AG04450 (cell line): Measurements from ENCODE around the gene MRPL46.

GRCh38 chr15:85036607-85037287, 55.1 kb downstream of the PDE8A start:
- CAGE, long polyA plus RNA, result no peak
- RRBS, result no CpG with 5 or more reads among the region's 7 CpGs

GRCh38 chr15:85105043-85105571, 123.5 kb downstream of the PDE8A start:
- CAGE, long polyA plus RNA, result no peak
- RRBS, result no CpG with 5 or more reads among the region's 3 CpGs

- CAGE, long polyA plus RNA, result no peak
- RRBS, result no CpG with 5 or more reads among the region's 12 CpGs
Observed at GRCh38 chr15:85337188-85337971, 43.0 kb upstream of the AKAP13 start.

GRCh38 chr15:85347667-85348007, 32.8 kb upstream of the AKAP13 start:
- CAGE, long polyA plus RNA, result no peak
- RRBS, result no CpG with 5 or more reads among the region's 1 CpG

DNA sequence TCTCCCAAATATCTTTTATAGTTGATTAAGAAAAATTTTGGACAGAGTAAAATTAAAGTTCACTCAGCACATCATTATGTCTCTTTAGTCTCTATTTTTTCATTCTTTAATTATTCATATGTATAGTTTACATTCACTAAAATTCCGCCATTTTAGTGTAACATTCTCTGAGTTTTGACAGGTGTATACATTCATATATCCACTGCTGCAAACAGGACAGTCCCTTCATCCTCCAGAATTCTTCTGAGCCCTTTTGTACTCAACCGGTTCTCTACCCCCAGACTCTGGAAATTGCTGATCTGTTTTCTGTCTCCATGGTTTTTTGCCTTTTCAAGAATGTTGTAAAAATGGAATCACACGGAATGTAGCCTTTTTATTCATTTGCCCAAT, 4.9 kb downstream of the AKAP13 start:
- CAGE, long polyA plus RNA, result no peak
- RRBS, result no CpG with 5 or more reads among the region's 3 CpGs

- CAGE, long polyA plus RNA, result no peak
- RRBS, result no CpG with 5 or more reads among the region's 3 CpGs
Observed at GRCh38 chr15:85621105-85621379, 173.7 kb downstream of the KLHL25 start.

GRCh38 chr15:85764543-85765320, 30.0 kb downstream of the KLHL25 start:
- CAGE, long polyA plus RNA, result no peak
- RRBS, result no CpG with 5 or more reads among the region's 4 CpGs

- CAGE, long polyA plus RNA, result no peak
- RRBS, result no CpG with 5 or more reads among the region's 6 CpGs
Observed at GRCh38 chr15:85836925-85837464, 42.3 kb upstream of the KLHL25 start.

DNA sequence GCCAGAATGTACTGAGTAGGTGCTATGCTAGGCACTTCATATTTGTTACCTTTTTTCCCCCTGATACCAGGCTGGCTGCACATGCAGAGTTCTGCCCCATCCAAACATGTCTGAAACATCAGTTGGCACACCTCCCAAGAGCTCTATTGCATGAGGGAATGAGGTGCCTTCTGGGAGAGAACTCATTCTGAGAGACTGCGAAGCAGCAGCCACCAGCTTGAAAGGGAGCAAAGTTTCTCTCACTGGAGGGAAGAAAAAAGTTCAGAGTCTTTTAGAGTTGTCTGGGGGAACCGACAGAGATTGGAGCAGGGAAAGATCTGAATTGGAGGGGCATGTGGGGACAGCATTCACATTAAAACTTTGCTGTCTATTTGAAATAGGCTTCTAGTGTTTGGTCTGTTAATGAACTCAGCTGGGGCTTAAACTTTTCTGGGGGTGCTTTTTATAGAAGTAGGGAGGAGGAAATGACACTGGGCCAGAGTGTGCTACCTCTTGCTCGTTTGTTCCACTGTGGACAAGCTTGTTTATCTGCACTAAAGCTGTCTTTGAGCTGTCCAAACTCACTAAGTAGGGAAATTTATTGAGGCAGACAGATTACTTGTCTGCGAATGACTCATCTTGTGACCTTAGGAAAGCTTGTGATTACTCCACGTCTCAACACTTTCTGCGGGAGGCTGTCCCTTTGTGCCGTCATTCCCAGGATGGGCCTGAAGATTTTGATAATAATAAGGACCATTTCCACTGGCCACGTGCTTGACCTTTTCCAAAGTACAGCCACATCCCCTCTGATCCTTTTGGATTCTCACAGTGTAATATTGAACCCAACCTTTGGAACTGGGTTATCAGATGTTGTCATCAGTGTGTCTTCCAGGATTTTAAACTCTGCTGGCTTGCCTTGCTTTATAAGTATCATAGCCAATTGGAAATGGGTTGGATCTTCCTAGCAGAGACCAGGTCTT, 84.4 kb downstream of the AGBL1 start:
- CAGE, long polyA plus RNA, result no peak
- RRBS, result no CpG with 5 or more reads among the region's 8 CpGs

DNA sequence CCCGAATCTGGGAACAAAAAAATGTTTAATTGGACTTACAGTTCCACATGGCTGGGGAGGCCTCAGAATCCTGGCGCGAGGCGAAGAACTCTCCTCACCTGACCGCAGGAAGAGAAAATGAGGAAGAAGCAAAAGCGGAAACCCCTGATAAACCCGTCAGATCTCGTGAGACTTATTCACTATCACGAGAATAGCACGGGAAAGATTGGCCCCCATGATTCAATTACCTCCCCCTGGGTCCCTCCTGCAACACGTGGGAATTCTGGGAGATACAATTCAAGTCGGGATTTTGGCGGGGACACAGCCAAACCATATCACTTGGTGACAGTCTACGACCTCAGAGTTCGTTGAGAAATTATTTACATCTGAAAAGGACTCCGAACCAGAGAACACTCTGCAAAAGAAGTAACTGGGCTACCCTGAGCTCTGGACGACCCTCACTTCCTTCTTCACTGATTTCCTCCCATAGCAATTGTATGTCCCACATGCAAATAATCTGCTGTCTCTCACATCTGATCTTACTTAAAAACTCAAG, 552.7 kb downstream of the NTRK3 start:
- CAGE, long polyA plus RNA, result no peak
- RRBS, result no CpG with 5 or more reads among the region's 17 CpGs

DNA sequence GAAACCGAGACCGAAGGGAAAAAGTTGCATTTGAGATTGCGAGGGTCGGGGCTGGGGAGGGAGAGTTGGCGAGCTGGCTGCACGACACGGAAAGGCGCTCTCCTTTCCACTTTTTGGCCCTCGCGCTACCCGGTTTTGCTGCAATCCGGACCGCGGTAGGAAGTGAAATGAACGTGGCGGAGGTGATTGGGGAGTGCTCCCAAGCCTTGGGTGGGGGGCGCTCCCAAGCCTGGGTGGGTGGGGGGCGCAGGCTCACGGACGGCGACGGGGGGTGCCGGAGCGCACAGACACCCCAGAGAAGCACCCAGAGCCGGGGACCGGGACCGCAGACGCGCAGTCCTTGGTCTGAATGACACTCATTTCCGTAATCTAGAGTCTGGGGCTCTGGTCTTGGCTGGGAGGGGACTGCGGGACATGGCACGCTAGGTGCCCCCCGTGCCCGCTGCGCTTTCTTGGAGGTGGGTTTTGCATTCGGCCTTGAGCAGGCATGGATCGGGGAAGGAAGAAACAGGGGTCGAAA, 582 bp upstream of the NTRK3 start:
- CAGE, long polyA plus RNA, result no peak
- RRBS, result 0% methylated on average over 2 of the region's 38 CpGs

- CAGE, long polyA plus RNA, result start-site peak on the minus strand at chr15:88467384-88467390, 498 and 381 reads in 2 replicates
- RRBS, result no CpG with 5 or more reads among the region's 36 CpGs
Observed at GRCh38 chr15:88466857-88467590, at the start of gene MRPL46. Gene MRPL46, minus strand, starts transcription at chr15:88467388.

GRCh38 chr15:88627441-88627822, 6.3 kb downstream of the AEN start:
- CAGE, long polyA plus RNA, result no peak
- RRBS, result no CpG with 5 or more reads among the region's 2 CpGs

- CAGE, long polyA plus RNA, result no peak
- RRBS, result no CpG with 5 or more reads among the region's 6 CpGs
Observed at GRCh38 chr15:88636606-88637447, 2.0 kb upstream of the ISG20 start.

DNA sequence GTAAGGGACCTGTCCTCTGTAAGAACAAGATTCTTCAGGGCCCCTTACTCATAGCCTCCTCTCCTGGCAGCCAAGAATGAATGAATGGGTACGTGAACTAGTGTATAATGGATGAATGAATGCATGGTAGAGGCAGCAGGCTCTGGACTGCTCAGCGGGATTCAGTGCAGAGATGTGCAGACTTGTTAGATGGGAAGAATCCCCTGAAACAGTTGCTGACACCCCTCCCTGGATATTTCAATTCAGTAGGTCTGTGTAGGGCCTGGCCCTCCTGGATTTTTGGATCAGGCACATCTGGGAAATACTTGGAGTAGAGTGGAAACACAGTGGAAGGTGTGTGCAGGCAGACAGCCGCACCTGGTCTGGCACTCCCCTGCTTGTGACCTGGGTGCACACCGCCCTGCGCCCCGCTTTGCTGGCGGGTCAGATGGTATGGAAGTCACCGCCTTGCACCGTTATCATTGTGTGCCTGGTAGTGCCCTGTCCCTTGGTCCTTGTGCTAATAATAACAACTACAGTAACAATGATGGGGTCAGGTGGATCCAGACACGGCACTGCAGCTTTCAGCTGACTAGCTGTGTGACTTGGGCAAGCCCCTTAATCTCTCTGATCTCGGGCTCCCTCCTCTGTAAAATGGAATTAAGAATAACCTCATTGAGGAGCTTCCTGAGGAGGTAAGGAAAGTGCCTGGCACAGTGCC, 9.4 kb downstream of the ISG20 start:
- CAGE, long polyA plus RNA, result no peak
- RRBS, result no CpG with 5 or more reads among the region's 11 CpGs

DNA sequence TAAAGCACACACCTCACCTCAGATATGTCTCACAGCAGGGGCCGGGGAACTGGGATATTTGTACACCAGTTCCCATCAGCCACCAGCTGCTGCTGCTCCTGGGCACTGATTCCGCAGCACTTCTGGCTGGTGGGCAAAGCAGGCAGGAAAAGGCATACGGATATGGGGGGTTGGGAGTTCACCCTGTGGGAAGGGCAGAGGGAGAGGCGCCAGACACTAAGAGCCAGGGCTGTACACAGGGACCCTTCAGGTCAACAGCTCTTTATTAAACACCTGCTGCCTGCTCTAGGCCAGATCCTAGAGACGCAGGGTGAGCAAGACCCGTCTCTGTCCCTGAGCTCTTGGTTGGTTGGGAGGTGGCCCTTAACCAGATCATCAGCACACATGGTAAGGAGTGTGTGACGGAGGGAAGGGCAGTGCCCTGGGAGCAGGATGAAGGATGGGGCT, 14.1 kb downstream of the ISG20 start:
- CAGE, long polyA plus RNA, result no peak
- RRBS, result no CpG with 5 or more reads among the region's 7 CpGs

DNA sequence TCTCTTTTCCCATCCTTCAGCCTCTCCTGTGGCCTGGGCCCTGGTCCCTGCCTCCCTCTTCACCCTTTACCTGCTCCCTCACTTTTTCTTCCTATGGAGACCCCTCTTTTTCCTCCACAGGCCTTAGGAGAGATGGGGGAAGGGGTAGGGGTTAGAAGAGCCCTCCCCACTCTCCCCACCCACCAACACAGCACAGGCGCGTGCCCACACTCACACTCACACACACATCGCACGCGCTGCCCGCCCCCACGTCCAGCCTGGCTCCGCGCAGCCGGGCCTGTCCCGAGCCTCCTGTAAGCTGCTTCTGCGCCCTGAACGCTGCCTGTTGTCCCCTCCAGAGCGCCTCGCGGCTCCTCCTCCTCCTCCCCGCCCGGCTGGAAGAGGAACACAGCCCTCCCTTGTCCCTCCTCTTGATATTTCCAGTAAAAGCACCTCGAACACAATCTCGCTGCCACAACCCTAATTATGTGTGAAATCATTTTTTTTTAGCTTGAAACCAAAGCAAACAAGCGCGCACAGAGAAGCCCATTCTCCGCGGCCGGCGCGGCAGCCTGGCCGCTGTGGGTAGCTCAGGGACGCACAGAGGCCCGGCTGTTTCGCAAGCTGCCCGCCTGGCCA, 33.8 kb upstream of the ACAN start:
- CAGE, long polyA plus RNA, result no peak
- RRBS, result 4% methylated on average over 15 of the region's 32 CpGs

DNA sequence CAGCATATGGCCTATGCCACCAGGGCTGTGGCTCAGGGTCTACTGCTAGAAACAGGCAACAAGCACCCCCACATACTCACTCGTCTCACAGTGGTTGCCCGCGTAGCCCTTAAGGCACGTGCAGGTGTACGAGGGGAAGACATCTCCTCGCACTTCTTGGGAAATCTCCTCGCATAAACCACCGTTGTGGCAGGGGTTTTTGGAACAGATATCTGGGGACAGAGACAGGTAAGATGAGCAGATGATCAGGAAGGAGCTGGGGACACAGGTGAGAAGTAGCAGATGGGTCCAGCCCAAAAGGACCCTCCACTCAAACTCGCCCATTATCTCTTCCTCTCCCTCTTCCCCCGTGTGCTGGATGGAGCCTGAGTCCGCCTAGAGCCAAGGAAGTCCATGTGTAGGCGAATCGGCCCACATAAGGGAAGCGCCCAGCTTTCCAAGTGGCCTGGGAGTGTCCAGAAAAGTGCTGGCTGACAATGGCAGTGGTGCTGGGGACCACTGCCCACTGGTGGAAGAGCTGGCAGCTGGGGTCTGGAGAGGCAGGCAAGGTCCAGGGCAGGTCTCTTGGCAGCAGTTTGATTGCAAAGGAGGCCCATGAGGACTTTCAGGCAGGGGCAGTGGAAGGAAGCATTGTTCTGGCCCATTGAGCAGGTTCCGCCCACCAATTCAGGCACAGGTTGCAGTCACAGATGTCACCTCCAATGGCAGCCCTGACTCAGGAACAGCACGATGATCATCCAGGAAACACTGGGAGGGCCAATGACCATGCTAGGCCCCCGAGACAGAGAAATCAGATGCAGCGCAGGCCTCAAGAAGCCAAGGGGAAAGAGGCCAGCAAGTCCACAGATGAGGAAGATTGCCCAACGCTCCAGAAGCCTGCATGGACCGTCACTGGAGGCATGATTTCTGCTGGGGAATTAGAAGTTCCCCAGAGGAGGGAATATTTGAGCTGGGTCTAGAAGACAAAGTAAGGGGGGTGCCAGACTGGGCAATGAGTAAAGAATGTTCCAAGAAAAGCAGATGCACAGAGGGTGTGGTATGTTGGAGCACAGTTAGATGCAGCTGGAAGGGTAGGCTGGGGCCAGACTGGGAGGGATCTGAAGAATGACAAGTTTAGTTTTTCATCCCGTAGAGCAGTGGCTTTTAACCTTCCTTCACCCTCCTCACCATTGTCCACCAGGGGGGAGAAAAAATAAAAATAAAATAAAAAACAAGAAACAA, 3.1 kb downstream of the MFGE8 start:
- CAGE, long polyA plus RNA, result no peak
- RRBS, result no CpG with 5 or more reads among the region's 21 CpGs

DNA sequence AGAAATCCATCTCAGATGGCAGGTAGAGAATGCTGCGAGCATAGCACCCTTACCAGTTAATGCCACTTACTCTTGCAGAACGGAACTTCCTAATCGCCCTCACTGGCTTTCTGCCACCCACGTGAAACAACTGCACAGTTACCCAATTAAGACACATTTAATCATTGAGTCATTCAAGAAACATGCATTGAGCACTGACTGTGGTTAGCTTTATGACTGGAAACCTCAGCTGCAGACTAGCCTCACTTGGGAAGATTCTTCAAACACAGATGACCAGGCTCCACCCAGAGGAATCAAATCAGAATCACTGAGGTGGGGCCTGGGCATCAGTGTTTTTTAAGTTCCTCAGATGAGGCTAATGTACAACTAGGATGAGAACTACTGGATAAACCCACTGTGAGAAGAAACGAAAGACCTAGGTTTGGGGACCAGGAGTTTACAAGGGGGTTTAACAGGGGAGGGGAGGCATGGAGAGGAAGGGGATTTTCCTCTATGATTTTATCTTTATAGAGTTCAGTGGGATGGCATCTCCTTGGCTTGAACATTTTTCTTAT, 5.7 kb upstream of the MFGE8 start:
- CAGE, long polyA plus RNA, result no peak
- RRBS, result no CpG with 5 or more reads among the region's 5 CpGs

GRCh38 chr15:88986877-88987350, 73.7 kb upstream of the MFGE8 start:
- CAGE, long polyA plus RNA, result no peak
- RRBS, result 47% methylated on average over 6 of the region's 10 CpGs